Renal cortical epithelial cell (primary cell): Measurements from ENCODE around the genes NALCN, ITGBL1 and ERCC5.

GRCh38 chr13:100090059-100090591 lies 1.2 kb downstream of the PCCA start:
- RRBS = no CpG with 5 or more reads among the region's 9 CpGs

DNA sequence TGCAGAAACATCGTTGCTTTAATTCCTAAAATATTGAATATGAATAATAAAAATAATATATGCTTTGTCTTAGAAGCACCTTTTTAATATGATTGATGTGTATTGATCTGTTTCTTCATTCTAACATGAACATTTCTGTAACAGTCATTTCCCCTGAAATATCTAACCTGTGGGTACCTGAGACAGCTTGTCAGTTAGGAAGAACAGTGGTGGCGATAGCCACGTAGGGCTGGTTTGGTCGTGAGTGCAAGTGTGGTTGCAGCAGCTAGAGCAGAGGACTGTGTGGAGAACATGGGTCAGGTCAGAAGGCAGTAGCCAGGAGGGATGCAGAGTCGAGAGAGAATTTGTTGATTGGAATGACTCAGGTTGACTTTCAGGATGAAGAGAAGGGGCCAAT lies 106.6 kb downstream of the GGACT start:
- RRBS = no CpG with 5 or more reads among the region's 5 CpGs

DNA sequence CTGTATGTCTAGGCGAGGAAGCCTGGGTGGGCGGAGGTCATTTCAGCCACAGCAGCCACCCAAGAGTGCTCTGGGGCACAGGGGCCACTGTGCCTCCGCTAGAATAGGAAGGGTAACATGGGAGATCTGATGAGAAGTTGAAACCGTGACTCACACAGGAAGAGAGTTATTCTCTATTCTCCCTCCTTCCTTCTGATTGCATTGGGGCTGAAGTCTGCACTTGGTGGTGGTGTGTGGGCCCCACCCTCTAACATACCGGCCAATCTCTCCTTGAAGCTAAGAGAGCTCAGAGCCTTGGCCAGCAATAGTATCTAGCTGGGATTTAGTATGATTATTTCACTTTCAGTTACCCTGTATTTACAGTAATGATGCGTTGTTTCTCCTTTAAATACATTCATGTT lies 20.3 kb upstream of the GGACT start:
- RRBS = no CpG with 5 or more reads among the region's 6 CpGs

DNA sequence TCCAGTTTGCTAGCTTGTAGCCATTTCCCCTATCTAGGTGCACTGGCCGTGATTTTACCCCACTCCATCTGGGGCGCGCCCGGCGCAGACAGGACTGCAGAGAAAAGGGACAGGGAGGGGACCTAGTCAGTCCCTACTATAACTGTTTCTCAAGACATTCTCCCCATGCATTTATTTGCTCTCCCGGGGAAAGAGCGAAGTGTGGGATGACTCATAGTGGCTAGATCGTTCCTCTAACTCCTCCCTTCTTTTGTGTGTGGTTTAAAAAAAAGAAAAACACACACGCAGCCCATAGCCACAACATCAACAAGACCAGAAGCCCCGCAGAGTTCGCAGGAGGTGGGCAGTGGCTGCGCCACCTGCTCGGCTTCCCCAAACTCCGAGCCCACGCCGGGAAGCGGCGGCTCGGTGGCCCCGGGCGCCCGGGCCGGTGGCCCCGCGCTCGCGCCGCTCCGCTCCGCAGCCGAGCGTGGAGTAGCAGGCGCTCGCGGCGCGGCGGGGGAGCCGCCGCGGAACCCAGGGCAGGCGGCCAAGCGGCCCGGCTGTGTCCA lies 766 bp downstream of the TMTC4 start:
- RRBS = 6% methylated on average over 4 of the region's 44 CpGs

- RRBS = 1% methylated on average over 52 of the region's 92 CpGs
These were observed at the start of gene NALCN for GRCh38 chr13:101416129-101417073. NALCN (minus strand) TSS chr13:101416508.

- RRBS = no CpG with 5 or more reads among the region's 3 CpGs
These were observed 13.4 kb upstream of the NALCN start for GRCh38 chr13:101429709-101430138.

- RRBS = no CpG with 5 or more reads among the region's 20 CpGs
These were observed at the start of gene ITGBL1 for GRCh38 chr13:101452187-101453037. ITGBL1 (plus strand) TSS chr13:101452675.

GRCh38 chr13:101523658-101523933 lies 71.1 kb downstream of the ITGBL1 start:
- RRBS = no CpG with 5 or more reads among the region's 2 CpGs

DNA sequence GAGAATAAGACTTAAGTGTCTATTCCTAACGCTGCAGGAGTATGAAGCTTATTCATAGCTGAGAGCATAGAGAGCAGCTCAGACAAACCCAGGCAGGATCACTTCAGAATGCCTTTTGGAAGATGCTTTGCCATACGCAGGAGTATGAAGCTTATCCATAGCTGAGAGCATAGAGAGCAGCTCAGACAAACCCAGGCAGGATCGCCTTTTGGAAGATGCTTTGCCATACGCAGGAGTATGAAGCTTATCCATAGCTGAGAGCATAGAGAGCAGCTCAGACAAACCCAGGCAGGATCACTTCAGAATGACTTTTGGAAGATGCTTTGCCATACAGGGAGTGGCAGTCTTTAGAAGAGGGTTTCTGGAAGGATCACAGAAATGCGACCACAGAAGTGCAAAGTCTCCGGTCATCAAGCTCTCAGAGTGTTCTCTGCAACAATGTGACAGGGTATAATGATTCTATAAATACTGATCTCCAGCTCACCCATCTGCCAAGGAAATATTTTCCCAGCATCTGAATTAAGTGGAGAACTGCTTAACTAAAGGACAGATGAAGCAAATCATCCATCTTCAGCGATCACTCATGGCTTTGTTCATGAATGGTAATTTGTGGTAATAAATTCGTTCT lies 94.7 kb upstream of the FGF14 start:
- RRBS = no CpG with 5 or more reads among the region's 8 CpGs

DNA sequence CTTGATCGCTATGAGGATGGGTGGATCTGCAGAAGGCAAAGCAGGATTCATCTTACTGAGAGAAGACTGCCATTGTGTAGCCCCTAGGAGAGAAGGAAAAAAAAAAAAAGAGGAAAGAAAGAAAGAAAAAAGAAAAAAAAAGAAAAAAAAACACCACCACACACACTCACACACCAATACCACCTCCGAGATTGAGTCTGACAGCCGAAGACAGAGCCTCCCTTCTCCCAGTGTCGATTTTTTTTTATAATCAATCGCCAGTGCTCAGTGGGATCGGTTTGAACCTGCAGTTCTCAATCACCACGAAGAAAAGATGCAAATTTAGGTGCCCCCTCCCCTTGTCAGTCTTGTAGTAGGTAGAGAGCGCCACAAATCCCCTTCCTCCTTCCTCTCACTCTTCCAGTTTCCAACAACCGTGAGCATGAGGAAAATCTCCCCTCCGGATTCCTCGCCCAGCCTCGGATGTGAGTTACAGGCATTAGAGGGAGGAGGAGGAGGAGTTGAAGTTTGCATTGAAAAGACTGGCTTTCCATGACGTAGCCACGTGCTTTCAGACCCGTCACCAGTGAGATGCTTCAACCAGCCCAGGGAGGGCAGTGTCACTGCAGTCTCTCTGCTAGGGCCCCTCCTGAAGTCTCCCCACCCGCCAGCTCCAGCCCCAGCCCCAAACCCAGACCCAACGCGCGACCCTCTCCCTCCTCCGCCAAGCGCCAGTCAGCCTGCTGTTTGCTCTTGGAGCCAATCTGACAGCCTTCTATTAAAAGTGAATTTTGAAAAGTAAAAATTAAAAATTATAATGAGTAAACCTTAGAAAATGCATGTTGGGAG lies 194.6 kb upstream of the TPP2 start:
- RRBS = no CpG with 5 or more reads among the region's 21 CpGs

DNA sequence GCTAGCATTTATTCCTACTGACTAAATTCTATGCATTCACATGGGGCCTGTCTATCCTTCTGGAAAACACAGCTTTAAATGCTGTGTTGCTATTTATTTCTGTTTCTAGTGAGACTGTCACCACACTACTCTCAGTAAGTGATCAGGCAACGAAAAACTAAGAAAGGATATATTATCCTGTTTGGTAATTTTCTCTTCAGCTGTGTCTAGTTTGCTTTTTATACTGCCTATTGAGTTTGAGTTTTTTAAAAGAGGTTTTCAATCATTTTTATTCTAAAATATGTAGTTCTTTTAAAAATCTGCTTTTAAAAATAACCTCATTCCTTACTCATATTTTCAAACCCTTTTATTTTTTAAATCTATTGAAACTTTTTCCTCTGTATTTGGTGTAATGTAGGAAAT lies 22.3 kb upstream of the ERCC5 start:
- RRBS = no CpG with 5 or more reads among the region's 1 CpG

DNA sequence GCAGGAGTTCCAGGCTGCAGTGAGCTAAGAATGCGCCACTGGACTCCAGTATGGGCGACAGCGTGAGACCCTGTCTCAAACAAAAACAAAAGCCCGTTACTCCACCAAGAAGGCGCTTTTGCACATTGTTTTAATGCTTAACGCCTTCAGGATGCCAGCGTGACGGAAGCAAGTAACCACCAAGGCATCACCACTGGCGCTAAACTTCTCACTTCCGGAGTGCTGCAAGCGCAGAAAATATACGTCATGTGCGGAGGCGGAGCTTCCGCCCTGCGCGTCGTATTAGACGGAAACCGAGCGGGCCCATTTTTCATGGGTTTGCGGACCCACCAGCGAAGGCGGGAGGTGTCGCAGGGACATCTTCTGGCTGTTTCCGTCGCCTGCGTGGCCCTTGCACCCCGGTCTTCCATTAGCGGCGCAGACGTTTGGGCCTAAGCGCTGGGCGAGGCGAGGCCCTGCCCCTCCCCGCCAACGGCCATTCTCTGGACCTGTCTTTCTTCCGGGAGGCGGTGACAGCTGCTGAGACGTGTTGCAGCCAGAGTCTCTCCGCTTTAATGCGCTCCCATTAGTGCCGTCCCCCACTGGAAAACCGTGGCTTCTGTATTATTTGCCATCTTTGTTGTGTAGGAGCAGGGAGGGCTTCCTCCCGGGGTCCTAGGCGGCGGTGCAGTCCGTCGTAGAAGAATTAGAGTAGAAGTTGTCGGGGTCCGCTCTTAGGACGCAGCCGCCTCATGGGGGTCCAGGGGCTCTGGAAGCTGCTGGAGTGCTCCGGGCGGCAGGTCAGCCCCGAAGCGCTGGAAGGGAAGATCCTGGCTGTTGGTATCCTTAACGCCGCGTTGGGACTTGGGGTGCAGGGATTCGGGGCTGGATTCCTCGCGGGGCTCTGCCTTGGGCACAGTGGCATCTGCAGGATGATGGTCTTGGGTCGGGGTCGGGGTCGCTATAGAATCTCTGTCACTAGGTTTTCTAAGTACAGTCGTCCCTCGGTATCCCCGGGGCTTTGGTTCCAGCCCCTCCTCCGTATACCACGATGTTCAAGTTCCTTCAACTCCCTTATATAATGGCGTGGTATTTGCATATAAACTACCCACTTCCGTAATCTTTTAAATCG lies at the start of gene ERCC5:
Gene ERCC5 (plus strand): TSS at position 497 of the 1,111 bp plus-strand sequence.
- RRBS = under 1% methylated on average over 7 of the region's 74 CpGs

GRCh38 chr13:102900104-102900546 lies 54.3 kb downstream of the ERCC5 start:
- RRBS = no CpG with 5 or more reads among the region's 4 CpGs

DNA sequence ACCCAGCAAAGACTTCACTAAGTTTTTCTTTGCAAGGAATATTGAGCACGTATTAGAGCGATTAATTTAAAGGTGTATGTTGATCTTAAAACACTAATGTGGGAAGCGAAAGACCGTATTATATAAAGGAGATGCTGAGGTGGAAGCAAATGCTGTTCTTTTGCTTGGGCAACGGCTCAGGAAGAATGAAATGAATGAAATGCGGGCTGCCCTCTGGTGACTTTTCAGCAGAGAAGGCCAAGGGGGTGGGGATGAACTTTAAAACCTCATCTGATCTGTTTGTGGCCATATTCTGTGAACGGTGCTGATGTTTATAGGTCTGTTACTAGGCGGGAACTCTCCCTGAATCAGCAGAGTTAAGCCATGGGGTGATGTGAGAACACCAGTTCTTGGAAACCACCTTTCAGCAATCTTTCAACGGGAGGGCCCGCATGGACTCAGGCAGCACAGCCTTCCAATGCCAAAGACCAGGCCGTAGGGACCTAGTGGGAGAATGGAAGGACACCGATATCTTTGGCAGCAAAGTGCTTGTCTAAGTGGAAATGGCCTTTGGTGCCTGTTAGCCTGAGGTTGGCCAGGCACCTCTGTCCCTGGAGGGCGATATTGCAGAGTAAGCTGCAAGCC lies 56.9 kb downstream of the ERCC5 start:
- RRBS = no CpG with 5 or more reads among the region's 13 CpGs

GRCh38 chr13:104391979-104392294 lies 1073.9 kb upstream of the DAOA start:
- RRBS = no CpG with 5 or more reads among the region's 1 CpG

GRCh38 chr13:104571515-104571844 lies 894.4 kb upstream of the DAOA start:
- RRBS = no CpG with 5 or more reads among the region's 7 CpGs

DNA sequence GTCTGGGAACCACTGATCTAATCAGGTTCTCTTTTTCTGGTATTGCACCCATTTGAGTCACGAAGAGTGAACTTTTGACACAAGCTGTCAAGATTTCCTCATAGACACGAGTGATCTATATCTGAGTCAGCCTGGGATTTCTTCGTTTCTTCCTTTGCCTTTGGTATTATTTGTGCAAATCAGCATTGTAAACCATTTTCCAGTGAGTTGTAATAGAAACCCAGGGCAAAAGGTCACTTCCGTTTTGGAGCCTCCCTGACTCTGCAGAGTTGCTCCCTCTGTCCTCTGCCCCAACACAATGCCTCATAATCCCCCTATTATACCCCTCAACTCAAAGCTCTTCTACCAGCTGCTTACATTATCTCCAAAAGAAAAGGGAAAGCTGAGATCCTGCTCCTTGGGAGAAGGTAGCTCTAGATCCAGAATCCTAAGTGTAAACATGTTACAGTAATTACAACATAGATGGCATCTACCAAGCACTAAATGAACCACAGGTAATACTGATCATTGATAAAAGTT lies 454.6 kb downstream of the DAOA start:
- RRBS = no CpG with 5 or more reads among the region's 4 CpGs

DNA sequence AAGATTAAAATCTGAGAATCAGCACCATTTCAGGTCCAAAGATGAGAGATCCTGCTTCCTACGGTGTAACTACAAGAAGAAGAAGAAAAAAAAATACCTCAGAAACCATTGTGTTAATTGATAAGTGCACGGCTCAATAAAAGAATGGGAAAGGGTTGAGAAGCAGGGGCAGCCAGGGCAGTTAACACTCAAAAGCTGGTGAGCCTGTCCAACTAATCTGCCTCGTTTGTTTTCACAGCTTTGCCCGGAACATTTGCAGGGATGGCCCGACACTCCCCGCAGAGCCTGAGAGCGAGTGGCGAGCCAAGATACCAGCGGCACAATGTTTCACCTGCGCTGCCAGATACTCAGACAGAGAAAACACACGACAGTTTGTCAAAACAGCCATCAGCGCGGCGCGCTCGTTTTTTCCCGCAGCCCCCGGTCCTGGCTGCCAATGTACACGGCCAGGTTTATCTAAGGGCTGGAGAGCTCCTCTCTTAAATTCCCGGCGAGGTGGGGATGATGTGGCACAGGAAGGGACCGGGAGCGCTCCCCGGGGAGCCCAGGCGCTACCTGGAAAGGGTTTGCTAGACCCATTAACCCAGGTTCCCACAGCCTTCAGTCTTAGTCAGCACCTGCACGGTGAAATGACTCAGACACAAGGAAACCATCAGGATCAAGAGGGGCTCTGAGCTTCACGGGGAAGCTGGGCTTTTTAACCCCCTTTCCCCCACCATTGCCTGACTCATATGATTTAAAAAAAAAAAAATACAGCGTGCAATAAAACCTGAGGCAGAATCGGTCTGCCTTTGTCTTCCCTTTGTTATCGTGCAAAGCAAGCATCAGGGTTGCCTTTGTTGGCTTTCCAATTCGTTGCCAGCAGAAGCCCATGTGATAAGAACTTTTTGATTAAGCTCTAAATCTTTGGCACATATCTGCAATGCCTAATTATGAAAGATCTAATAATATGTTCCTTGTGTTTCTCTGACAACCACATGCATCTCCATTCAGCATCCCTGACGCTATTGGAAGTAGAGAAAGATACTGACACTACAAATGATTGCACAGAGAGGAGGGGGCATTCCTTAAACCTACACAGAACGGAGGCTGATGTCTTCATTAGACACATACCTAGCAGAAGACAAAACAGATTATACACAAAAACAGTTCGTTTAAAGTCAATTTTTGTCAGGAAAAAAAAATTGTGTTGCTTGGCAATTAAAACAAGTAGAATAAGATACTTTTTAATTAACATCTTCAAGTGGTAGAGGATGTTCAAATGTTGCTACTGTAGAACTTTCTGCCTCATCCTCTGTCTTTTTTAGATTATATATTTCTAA lies 186.1 kb downstream of the EFNB2 start:
- RRBS = under 1% methylated on average over 3 of the region's 34 CpGs

GRCh38 chr13:106556932-106558024 lies 10.7 kb downstream of the ARGLU1 start:
- RRBS = no CpG with 5 or more reads among the region's 11 CpGs

DNA sequence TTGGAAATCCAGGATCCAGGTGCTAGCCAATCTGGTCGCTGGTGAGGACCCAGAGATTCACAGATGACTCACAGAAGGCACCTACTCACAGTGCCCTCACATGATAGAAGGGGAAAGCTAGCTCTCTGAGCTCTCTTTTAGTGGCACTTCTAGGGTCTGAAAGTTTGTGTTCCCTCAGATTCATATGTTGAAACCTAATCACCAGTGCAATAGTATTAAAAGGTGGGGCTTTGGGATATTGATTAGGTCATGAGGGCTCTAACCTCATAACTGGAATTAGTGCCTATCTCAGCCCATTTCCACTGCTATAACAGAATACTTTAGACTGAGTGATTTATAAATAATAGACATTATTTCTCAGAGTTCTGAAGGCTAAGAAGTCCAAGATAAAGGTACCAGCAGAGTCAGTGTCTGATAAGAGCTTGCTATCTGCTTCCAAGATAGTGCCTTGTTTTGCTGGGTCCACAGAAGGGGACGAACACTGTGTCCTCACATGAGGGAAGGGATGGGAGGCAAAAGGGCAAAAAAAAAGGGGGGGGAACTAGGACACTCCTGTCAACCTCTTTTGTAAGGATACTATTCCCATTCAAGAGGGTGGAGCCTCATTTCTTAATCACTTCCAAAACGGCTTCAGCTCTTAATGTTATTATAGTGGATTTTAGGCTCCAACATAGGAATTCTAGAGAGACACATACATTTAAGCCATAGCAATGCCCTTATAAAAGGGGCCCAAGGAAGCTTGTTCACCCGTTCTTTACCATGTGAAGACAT lies 1.7 kb upstream of the ARGLU1 start:
- RRBS = no CpG with 5 or more reads among the region's 4 CpGs